CD14-positive monocyte (primary cell): ENCODE measurements around a stretch of chr3.

DNA sequence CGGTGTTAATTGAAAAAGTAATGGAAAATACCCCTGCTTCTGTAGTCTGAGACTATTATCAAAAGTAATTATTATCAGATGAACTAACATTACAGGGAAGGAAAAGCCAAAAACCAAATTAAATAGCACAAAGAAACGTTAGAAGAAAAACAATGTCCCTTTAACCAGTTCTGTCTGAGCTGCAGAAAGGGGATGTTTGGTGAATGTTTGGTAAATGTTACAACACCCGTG, 85.5 kb downstream of the RAP2B start:
- CAGE, long polyA plus RNA, result no peak

DNA sequence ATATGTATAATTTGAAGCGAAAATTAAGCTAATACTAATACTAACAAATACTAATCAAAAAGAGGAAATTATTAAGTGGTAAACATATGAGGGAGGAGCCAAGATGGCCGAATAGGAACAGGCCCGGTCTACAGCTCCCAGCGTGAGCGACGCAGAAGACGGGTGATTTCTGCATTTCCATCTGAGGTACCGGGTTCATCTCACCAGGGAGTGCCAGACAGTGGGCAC, 344.2 kb downstream of the RAP2B start:
- CAGE, long polyA plus RNA, result no peak

DNA sequence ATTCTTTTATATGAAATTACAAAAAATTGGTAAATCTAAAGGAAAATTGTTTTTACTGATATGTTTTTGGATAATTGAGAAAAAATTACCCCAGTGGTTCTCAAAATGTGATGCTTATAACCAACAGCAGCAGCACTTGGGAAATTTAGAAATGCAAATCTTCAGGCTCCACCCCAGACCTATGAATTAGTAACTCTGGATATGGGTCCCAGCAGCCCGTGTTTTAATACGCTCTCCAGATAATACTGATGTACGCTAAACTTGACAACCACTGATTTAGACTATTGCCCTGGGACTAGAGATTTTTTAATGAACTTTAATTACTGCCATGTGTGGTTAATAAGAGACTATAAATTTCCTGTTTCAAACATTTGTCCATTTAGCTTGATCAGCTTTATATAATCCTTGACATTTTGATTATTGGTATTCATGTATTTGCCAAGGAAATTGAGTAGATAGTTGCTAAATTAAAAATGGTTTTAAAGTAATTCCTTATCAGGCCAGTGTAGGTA, 379.8 kb downstream of the RAP2B start:
- CAGE, long polyA plus RNA, result no peak

- CAGE, long polyA plus RNA, result no peak
These were observed 466.6 kb downstream of the RAP2B start for GRCh38 chr3:153628411-153629173.

DNA sequence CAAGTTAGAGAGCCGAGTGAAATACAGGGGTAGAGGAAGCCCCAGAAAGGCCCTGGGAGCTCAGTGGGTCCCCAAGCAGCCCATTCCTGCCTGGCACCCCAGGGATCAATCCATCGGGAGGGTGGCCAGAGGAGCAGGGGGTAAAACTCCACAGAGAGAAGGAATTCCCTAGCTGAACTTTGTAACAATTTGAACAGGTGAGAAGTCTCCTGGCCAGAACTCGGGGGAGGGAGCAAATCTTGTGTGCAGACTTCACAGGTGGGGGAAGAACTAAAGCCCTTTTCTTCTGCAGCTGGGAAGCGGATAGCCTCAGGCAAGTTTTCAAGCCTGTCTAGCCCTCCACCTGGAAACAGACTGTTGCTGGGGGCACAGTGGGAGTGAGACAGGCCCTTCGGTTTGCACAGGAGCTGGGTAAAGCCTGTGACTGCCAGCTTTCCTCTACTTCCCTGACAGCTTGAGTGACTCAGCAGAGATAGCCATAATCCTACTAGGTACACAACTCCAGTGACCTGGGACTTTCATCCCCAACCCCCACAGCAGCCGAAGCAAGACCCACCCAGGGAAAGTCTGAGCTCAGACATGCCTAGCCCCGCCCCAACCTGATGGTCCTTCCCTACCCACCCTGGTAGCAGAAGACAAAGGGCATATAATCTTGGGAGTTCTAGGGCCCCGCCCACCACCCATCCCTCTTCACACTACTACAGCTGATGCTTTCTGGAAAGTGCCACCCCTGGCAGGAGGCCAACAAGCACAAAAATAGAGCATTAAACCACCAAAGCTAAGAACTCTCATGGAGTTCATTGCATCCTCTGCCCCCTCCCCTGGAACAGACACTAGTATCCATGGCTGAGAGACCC, 478.7 kb downstream of the RAP2B start:
- CAGE, long polyA plus RNA, result no peak

DNA sequence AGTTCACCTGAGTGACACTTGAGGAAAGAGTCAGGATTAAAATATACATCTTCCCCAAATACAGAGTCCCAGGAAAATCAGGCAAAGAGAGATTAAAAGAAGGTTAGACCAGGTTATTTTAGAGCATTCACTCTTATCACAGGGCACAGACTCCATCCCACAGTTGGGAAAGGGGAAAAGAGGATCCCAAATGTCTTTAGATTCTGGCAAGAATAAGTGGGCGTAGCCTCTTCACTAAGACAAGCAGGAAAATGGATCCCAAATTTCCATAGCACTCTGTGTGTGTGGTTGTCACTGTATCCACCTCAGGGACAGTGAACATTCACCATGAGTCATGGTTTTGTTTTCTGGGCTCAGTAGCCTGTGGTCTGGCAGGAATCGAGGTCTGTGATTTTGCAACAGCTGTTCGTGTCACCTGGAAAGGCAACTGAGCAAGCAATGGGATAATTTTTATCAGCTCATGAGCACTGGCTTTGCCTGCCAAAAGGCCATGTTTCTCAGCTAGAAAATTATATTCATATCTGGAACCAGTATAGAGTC, 61.0 kb downstream of the STRIT1 start:
- CAGE, long polyA plus RNA, result no peak

DNA sequence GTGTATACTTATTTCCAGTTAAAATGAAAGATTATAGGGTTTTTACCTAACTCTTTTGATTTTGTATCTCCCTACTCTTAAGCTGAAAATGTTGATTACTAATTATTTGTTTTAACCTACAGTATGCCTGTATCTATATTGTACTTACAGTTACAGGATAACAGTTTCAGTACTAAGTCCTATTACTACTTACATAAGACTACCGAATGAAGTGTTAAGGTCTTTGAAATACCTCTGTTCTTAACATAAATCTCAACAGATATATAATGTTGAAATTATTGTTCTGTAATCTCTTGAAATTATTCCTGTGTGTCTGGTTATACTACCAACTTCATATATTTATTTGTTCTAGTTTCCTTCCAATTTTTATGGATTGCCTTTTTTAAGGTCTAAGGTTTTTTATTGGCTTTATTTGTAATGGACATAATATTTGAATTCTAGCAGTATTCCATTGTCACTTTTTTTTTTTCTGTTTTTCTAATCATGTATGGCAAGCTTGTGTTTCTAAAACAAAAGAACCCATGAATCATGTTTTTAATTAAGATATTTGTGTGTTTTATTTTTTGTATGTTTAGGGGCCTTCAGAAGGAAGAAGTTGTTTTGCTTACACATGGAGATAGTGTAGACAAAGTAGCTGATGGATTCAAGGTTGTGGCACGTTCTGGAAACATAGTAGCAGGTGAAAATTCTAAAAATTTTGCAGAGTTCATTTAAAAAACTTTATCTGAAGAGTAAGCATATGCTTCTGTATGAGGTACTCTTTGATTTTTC, 35.3 kb downstream of the GMPS start:
- CAGE, long polyA plus RNA, result no peak

- CAGE, long polyA plus RNA, result no peak
These were observed 75.9 kb downstream of the GMPS start for GRCh38 chr3:155946297-155946713.

DNA sequence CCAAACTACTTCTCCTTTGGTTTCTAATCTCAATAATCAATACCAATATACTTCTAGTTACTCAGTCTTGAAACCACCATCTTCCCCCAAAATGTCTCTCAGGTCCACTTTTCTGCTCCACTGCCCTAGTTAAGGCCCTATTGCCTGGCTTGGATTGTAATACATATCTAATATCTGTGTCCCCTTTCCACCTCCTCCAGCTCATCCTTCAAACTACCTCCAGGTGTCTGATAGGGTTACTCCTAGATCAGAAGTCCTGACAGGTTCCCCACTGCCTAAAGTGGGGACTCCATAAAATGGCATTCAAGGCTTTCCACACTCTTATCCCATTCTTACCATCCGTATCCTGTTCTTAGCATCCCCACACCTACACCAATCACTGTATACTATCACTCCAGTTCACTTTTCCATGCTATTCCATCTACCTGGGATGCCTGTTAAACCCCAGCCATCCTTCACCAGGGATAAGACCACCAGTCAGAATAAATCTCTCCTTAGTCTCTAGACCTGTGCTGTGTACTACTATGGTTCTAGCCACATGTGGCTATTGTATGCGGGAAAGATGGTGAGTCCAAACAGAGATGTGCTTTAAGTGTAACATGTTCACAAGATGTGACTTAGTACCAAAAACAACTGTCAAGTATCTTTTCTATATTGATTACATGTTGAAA, 19.2 kb downstream of the SSR3 start:
- CAGE, long polyA plus RNA, result no peak

- CAGE, long polyA plus RNA, result no peak
These were observed 566 bp upstream of the SSR3 start for GRCh38 chr3:156555526-156555839.

DNA sequence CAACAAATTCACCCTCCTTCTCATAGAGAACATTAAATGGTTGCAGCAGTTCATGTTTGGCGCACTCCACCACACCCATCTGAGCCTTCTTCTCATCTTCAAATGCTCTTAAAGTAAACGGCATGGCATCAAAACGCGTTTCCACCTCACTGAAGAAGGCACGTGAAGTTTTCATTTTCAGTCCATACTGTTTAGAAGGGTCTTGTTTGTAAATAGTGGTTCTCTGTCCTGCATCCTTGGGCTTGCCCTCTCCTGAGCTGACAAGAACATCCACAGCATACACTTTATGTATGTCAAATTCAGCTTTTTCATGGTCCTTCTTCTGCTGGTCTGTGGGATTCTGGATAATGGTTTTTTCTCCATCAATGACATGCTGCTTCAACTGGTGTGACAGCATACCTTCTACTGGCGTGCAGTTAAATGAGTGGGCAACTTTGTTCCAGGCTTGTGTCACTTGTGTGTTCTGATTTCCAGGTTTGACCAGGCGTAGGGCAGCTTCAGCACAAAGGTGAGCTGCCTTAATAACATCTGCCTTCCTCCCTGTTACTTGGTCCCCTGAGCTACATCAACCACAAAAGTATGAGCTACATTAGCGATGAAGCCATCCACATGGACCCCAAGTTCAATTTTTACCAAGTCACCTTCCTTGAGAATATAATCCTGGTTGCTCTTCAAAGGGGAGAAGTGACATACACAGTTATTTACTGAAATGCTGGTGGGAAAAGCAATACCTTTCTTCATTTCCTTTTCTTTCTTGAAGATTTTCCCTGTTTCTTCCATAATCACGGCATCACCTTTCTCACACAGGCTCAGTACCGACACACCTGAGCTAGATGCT, 16.1 kb upstream of the LEKR1 start:
- CAGE, long polyA plus RNA, result no peak

- CAGE, long polyA plus RNA, result no peak
These were observed 29.5 kb downstream of the CCNL1 start for GRCh38 chr3:157130380-157130962.

- CAGE, long polyA plus RNA, result no peak
These were observed 14.3 kb downstream of the CCNL1 start for GRCh38 chr3:157145520-157146260.

DNA sequence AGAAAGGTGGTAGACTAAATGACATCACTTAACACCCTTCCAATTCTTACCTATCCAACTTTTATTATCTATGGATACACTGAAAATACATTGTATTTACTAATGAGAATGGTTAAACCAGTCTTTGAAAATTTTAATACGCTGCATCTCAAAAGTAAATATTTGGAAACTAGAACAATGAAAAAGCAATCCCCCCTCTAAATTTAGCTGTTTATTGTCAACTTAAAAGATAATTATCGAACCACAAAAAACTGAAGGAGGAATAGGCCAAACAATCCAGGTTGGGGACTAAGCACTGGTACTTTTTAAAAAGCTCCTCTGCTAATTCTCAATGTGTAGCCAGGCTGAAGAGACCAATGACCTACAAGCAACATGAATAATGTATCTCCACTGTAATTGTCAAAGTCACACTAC, 3.6 kb downstream of the CCNL1 start:
- CAGE, long polyA plus RNA, result no peak

DNA sequence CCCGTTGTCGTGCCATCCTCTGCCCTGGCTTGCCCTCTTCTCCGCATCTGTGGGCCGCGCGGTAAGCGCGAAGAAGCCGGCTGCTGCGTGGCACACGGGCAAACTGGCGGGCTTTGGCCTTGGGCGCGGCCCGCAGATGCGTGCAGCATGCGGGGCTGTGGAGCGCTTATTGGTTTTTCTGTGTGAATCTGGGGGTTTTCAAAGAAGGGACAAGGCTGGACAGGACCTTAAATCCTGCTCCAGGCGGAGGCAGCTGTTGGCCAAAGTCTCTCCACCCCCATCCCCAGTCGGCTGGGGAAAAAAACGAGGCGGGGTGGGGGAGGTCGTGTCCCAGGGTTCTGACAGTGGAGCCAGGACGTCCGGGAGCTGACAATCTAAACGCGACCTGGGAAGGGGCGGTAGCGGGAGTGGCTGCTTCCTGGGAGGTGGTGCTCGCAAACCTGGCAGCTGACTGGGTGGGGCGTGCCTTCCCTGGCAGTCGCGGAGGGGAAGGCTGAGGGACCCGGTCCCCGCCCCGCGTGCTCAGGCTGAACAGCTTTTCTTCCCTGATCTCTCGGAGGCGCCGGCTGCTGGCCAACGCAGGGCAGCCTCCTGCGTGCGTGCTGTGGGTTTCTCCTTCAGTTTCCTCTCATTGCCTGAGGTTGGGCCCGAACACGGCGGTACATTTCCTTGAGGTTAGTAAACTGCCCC, 39.8 kb upstream of the VEPH1 start:
- CAGE, long polyA plus RNA, result no peak

DNA sequence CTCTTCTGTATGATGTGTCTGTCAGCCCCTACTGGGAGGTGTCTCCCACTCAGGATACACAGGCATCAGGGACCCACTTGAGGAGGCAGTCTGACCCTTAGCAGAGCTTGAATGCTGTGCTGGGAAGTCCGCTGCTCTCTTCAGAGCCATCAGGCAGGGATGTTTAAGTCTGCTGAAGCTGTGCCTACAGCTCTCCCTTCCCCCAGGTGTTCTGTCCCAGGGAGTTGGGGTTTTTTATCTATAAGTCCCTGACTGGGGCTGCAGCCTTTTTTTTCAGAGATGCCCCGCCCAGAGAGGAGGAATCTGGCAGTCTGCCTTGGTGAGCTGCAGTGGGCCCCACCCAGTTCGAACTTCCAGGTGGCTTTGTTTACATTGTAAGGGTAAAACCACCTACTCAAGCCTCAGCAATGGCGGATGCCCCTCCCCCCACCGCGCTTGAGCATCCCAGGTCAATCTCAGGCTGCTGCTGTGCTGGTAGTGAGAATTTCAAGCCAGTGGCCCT, 78.1 kb upstream of the IQCJ start:
- CAGE, long polyA plus RNA, result no peak

- CAGE, long polyA plus RNA, result no peak
These were observed 178.0 kb downstream of the IQCJ-SCHIP1 start for GRCh38 chr3:159451052-159451471.

DNA sequence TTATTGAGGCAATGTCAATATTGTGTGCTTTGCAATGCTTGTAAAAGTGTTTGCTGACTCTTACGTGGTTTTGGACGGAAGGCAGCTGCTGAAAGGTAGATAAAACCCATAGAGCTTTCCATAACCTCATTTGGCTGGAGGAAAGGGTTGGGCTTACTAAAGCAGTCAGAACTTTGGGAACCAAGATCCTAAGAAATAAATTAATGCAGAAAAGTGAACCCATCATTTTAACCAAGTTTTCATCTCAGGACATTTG, 354.7 kb downstream of the IQCJ-SCHIP1 start:
- CAGE, long polyA plus RNA, result no peak

DNA sequence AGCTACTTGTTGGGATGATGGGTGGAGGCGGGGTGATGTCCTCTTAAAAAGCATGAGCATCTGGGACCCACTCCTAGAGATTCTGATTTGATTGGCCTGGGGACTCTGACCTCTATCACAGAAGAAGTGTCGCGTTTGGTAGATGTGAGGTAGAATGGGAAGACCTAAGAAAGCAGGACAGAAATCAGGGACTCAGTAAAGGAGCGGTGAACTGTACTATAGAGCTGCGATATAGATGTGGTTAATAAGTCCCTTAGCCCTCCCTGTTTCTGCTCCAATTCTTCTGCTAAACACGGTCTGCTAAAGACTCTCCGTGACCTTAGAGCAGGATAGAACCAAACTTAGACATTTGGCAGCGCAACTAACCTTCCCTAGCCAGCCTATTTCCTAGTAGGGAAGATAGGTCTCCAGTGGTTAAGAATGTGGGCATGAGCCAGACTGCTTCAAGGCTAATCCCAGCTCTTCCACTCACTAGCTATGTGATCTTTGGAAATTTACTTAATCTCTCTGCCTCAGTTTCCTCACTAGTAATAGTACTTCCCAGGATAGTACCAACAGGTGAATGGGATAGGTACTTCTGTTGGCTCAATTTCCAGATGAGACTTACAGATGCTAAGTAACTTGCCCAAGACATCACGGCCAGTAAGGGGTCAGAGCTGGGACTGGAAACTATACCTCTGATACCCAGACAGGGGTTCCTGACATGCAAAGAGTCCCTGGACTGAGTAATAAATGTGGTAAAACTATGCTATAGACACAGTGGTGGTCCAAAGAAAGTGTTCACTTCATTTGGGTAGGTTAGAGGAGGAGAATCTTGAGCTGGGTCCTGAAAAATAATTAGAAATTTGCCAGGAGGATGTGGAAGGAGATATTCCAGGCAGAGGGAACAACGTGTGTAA, 430.1 kb upstream of the C3orf80 start:
- CAGE, long polyA plus RNA, result no peak

- CAGE, long polyA plus RNA, result no peak
These were observed 836 bp downstream of the SMC4 start for GRCh38 chr3:160400199-160400773.